SJCRH30 (cell line): ENCODE measurements around a stretch of chr1.

DNA sequence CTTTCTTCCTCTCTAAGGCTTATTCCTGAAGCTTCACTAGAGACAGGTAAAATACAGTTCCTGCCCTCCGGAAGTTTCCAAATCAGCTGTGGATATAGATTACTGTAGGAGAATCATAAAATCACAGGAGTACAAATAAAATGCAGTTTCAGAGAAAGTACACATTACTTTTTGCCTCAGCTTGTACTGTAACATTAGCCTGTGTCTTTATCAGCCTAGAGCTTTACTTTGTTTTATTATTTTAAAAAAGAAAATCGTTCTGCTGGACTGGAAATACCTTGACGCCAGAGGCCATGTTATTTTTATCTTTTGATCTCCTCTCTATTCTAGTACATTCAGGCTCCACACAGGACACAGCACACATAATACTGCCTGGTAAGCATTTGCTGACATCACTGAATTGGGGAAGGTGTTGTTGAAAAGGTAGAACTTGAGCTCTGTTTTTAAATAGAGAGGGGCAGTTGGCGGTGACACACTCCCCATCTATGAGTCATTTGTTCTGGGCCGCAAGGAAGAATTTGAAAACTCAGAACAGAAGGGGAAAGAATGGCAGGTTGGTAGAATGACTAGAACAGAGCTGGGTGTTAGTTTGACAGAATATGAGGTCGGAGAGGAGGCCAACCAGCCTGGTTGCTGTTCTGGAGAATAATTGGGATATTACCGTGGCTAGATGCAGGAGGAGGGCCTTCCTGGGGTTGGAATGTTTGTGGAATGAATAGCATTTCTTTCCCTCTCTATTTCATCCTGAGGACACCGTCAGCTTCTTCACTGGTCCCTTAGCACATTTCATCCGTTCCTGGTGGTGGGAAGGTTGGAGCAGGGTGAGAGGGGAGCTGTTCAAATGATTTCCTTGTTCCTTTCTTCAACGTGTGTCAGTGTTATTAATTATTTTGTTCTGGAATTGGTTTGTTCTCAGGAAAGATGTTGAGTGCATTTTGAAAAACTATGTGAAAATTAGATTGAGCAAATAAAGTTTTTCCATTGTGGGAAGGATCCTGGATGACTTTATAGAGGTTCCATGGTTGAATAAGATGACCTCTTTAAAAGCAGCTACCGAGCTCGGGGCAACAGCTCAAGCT lies 52.1 kb upstream of the ERRFI1 start:
- RAMPAGE, long total RNA: no peak

- RAMPAGE, long total RNA: no peak
Observed at GRCh38 chr1:8122659-8123148, 96.6 kb upstream of the ERRFI1 start.

- RAMPAGE, long total RNA: no peak
Observed at GRCh38 chr1:8134848-8135553, 108.9 kb upstream of the ERRFI1 start.

GRCh38 chr1:8201246-8201667 lies 116.7 kb upstream of the SLC45A1 start:
- RAMPAGE, long total RNA: no peak

DNA sequence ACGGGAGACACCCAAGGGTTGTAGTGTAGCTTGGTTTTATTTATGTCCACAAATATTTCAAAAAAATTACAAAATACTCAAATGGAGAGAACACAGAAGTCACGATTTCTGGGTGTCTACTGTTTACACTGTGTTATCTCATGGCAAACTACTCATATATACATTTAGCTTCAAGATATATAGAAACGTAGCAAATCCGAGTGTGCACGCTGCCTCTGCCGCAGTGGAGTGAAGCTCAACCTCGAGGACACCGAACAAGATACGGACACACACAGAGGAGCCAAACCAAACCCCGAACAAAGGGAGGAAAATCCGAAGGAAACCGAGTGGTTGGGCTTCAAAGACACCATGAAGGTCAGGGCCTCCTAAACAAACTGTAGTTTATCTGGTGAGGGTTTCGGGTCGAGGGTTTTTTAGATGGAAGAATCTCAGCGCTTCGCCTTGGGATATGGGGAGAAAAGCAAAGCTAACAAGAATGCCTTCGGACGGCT lies 34.5 kb downstream of the SLC45A1 start:
- RAMPAGE, long total RNA: no peak

GRCh38 chr1:8382701-8383403 lies 64.9 kb downstream of the SLC45A1 start:
- RAMPAGE, long total RNA: no peak

DNA sequence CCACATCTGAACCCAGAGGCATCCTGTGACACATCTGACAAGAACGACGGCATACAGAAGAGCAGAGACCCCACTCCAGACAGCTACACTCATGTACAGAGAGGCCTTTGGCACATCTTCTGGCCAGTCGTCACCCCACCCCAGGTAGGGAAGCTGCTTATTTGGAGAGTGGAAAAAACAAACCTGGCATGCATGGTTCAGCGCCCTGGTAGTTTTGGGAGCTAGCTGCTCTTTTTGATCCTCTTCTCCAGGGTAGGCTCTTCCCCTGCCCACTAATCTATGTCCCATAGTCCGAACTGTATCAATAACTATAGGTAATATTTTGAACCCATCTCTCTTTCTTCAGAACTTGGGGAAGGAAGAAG lies 72.2 kb downstream of the SLC45A1 start:
- RAMPAGE, long total RNA: no peak

DNA sequence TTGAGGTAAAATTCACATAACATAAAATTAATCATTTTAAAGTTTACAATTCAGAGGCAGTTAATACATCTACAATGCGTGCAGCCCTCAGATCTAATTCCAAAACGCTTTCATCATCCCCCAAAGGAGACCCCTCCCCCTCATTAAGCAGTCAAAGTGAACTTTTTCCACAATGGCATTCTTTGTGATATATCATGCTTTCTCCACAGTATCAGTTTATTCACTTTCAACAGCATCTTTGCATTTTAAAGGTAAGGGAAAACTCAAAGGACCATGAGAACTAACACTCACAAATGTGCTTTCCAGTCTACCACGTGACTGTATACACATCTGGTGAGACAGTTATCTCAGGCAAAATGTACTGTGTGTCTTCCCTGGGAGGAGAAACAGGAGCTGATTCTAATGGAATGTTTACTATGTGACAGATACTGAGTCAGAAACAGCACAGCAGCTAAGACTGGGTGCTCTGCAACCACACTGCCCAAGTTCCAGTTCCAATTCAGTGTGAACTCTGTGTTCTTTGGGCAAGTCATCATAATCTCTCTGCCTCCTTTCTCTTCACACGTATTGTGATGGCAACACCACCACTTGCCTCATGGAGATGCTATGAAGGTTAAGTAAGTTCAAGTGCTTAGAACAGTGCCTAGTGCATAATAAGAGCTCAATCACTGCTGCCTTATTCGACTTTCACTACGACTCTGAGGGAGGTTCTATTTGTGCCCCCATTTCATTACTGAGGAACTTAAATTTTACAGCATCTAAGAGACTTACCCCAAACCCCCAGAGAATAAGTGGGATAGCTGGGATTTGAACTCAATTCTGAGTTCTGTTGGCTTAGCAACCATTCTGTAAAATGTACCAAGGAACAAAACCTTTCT lies 79.0 kb downstream of the SLC45A1 start:
- RAMPAGE, long total RNA: no peak

- RAMPAGE, long total RNA: no peak
Observed at GRCh38 chr1:8399517-8400083, 81.7 kb downstream of the SLC45A1 start.

- RAMPAGE, long total RNA: no peak
Observed at GRCh38 chr1:8432322-8432719, 114.4 kb downstream of the SLC45A1 start.

- RAMPAGE, long total RNA: no peak
Observed at GRCh38 chr1:8455583-8456164, 137.8 kb downstream of the SLC45A1 start.

GRCh38 chr1:8734704-8735538 lies 82.5 kb downstream of the RERE start:
- RAMPAGE, long total RNA: no peak

DNA sequence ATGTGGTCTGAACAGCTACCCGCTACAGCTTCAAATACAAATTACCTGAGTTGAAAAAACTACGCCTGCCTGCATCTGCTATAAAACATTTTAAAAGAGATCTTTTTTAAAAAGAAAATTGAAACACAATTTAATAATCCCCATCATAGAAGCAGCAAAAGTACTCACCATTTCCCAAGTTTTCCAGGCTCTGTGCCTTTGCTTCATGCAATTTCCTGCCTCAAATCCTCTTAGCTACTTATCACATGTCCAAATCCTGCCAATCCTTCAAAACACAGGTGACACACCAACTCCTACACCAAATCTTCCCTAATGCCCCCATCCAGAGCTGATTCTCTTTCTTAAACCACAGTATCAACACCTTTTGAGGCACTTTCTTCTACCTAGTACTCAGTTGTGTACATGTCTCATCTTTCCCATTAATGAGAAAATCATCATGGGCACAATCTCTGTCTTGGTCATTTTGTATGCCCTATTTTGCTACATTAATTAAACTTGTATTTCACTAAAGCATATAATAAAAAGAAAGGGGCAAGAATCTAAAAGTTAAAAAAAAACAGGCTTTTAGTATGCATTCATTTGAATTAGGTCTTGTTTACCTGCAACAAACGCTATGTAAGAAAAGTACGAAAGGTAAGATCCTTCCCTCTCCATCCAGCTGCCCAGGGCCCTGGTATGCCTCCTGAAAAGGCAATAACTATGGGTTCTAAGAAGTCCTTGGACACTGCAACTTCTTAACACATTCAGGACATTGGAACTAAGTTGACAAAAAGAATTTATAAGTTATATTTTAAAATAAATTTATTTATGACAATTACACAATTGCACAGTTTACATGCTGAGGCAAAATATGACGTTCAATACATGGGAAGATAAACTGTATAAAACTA lies 14.9 kb downstream of the RERE start:
- RAMPAGE, long total RNA: no peak

GRCh38 chr1:8822438-8823230 lies 5.2 kb upstream of the RERE start:
- RAMPAGE, long total RNA: no peak

DNA sequence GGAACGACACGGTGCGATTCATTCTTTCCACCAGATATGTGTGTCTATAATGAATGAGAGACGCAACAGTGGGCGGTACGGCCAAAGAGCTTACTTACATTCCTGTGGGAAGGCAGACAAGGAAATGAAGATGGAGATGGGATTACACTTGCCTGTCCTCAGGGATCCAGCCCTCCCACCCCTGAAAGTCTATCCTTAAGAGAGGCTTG lies 31.4 kb downstream of the CA6 start:
- RAMPAGE, long total RNA: no peak

DNA sequence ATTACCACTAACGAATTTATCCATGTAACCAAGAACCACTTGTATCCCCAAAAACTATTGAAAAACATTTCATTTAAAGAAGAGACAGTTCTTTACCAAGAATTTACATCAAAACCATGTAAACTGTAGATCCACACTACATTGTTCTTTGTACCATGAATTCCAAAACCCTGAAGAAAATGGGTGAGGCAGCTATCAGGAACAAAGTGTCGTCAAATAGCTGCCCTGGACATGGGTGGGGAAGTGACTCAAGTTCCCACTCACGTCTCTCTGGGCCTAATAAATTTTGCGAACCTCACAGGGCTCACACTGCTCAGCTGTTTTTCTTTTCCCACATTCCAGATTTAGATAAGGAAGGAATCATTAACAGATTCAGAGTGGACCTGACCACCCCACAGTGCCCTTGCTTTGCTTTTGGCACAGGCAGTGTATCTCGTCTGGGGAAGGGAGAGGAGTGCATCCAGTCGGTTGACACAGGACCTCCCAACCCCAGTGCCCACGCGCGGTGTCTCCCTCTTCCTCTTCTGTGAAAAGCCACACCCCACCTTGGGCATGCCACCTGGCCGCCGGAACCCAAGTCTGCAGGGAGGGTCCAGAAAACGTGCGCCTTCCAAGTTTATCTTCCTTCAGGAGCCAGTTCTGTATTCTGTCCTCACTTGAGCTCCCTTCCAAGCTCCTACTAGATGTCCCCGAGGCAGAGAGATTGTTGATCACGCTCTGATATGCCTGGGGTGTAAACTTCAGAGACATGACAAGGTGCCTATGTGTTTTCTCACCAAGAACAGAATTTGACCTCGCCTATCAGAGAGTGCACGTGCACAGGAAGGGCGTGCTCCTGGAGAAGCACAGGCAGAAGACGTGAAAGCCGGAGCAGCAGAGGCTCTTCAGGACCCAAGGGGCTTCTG lies 9.4 kb upstream of the SLC2A5 start:
- RAMPAGE, long total RNA: no peak

DNA sequence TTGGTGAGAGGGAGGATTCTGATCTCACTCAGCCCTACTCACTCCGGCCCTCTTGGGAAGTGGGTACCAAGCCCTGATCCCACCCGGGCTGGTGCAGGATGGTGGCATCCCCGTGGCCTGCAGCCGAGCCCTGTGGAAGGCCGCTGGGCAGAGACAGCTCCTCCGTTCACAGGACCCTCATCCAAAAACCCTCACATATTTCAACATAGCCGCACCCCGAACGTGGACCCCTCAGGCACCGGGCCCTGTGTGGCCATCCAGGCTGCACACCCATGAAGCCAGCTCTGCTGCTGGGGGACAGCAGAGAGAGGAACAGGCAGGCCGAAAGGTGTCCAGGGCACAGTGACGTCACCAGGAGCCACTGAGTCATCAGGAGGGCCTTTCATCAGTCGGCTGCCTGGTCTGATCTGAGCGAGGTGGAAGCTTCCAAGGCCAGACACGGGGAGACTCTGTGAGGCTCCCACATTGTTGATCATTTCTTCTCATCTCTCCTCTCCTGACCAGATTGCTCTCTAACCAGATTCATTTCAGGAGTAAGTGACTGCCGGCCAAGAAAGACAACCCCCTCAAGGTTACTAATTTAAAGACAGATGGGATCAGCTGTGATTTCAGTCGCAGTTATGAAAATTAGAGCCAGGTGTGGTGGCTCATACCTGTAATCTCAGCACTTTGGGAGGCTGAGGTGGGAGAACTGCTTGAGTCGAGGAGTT lies 16.3 kb upstream of the GPR157 start:
- RAMPAGE, long total RNA: no peak

DNA sequence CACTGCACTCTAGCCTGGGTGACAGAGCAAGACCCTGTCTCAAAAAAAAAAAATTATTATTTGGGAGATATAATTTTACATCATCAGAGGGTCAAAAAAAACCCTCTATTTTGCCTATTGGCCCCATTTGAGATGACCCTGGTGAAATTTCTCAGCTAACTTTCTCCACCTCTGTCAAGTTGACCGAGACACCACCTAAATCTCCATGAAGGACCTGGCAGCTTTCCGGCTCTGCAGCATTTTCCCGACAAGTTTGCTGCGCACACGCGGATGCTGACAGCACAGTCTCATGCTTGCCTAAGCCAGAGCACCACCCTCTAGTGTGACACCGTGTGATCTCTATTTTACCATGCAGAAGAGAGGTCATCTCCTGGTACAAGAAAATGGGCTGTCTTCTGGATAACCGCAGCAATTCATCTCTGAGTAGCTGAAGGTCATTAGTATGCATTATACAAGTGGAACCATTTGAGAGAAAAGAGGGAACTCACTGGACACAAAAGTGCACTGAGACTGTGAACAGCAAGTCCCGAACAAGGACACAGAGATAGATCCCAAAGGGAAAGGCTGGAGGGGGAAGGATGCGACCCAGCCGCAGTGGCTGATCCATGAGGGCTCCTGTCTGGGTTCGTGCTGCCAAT lies 38.9 kb upstream of the H6PD start:
- RAMPAGE, long total RNA: no peak

- RAMPAGE, long total RNA: no peak
Observed at GRCh38 chr1:9234150-9234705, 346 bp upstream of the H6PD start.

DNA sequence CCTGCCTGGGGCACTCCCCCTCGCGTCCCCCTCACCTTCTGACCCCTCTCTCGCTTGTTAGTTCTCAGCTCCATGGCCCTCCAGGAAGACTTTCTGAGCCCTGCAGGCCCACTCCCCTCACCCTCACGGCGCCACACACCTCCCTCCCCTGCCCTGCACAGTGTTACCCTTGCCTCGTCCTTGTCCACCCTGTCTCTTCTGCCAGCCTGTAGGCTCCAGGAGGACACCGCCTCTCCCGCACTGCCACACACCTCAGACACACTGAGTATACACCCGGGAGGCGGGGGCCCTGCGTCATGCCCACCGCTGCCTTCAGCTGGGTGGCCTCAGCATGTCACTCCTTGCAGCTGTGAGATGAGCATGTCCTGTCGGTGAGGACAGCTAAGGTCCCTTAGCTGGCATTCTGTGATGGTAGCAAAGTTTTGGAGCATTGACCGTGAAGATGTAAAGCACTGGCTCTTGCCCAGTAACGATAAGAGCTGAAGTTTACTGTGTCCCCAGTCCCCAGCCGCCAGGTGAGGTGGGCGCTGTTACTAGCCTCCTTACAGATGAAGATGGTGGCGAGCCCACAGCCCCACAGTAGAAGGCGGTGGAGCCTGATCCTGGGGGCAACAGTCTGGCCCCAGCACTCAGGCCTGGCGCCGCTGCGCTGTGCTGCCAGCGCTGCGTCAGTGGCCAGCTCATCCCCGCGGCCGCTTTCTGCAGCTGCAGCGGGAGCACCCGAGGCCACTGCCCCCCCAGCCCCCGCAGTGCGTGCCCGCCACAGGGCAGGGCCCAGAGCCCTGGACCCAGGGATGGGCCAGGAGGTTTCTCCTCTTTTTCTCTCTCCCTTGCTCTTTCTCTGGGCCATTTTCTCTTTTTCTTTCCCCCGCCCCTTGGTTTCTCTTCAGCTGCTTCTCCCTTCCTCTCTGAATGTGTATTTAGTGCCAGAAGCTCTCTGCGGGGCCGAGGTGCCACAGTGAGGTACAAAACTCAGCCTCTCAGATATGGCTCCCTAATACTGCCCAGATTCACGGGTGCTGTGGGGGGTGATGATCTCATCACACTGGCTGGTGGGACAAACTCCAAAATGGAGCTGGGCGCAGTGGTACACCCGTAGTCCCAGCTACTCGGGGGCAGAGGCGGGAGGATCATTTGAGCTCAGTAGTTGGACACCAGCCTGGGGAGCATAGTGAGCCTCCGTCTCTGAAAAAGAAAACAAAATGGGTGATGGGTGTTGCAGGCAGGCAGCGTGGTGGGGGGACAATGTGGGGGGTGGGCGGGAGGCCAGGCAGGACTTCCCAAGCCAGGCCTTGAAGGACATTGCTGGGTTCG lies 13.3 kb downstream of the H6PD start:
- RAMPAGE, long total RNA: no peak